ENCODE measurements around the genes GAGE12J, MAGED4 and SPANXN5.

GRCh38 chrX:49072116-49072741, 1.6 kb downstream of the PRAF2 start:
- PRO-cap, 8 experiments = no peak in any of the 8 experiments

DNA sequence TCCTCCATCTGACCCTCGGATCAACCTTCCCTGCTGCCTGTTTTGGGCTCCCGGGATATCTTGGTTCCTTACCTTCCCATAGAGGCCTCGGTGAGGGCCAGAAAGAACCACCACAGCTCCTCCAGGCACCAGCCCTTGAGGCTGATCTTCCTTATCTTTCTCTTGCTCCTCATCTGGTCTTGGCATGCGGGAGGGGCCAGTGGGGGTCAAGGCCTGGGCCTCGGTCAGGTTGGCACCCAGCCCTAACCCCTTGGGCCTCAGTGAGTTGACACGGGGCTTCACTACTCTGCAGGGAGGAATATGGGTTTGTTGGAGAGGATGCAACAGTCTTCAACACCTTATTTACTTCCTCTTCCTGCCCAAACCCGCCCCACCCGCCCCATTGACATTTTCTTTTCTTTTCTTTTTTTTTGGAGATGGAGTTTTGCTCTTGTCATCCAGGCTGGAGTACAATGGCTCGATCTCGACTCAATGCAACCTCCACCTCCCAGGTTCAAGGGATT, 6.0 kb downstream of the GPKOW start:
- PRO-cap, 8 experiments = no peak in any of the 8 experiments

- PRO-cap, 8 experiments = peak in 6 of 8 experiments; most common plus-strand start chrX:49163965 (in 3); most common minus-strand start chrX:49164163 (in 4)
Observed at GRCh38 chrX:49163551-49164522, 1.3 kb downstream of the MAGIX start.

GRCh38 chrX:49272296-49273390, 3.0 kb downstream of the PPP1R3F start:
- PRO-cap, 8 experiments = no peak in any of the 8 experiments

- PRO-cap, 8 experiments = no peak in any of the 8 experiments
Observed at GRCh38 chrX:49321958-49322266, at the start of gene GAGE12J. GAGE12J (plus strand) TSS chrX:49322037.

DNA sequence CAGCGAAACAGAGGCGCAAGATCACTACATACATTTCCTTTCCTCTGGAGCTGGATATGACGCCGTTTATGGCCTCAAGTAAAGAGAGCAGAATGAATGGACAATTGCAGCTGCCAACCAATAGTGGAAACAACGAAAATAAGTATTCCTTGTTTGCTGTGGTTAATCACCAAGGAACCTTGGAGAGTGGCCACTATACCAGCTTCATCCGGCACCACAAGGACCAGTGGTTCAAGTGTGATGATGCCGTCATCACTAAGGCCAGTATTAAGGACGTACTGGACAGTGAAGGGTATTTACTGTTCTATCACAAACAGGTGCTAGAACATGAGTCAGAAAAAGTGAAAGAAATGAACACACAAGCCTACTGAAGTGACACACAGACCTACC, 2.0 kb downstream of the USP27X start:
- PRO-cap, 8 experiments = no peak in any of the 8 experiments

DNA sequence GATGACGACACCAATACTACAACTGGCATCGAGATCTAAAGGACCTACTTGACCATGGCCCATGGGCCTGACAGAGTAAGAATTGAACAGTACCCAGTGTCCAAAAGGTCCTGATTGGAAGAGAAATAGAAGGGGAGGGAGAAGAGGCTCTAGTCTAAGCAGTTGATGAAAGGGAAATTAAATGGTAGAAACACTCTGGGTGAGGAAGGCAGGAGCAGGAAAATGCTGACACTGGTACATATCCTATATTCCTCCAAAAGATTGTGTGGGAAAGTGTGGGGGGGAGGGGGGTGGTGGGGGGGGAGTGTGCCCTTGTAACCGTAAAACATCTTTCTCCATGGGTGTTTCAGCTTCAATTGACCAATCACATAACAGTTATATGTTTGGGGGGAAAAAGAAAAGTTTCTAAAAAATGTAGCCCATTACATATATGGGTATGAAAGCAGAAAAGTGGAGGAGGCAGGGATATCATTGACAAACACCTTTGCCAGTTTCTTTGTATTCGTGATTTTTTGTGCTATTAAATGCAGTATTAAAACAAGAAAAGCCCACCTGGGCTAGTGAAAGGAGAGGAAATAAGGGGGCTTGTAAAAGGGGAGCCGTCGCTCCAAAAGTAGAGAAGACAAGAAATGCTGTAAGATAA, 2.5 kb downstream of the USP27X start:
- PRO-cap, 8 experiments = no peak in any of the 8 experiments

DNA sequence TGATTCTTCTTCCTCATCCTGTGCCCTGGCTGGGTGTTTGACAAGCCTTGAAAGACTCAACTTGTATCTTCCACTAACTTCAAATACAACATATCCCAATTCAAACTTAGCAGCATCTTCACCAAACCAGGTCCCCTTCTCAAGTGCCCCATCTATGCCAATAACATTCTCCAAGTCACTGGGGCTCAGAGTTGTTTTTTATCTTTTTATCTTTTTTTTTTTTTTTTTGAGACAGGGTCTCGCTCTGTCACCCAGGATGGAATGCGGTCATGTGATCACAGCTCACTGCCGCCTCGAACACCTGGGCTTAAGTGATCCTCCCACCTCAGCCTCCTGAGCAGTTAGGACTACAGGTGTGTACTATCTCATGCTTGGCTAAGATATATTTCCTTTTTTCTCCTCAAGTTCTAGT, 153.8 kb upstream of the DGKK start:
- PRO-cap, 8 experiments = no peak in any of the 8 experiments

DNA sequence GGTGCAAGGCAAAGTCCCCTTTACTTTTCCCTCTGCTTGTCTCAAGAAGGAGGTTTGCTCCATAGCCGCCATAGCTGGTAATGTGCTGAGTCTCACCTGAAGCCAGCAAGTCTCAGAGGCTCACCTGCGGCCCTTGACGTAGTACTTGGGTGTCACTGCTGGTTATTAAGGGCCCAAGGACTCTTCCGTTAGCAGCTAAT, 142.6 kb downstream of the BMP15 start:
- PRO-cap, 8 experiments = no peak in any of the 8 experiments

DNA sequence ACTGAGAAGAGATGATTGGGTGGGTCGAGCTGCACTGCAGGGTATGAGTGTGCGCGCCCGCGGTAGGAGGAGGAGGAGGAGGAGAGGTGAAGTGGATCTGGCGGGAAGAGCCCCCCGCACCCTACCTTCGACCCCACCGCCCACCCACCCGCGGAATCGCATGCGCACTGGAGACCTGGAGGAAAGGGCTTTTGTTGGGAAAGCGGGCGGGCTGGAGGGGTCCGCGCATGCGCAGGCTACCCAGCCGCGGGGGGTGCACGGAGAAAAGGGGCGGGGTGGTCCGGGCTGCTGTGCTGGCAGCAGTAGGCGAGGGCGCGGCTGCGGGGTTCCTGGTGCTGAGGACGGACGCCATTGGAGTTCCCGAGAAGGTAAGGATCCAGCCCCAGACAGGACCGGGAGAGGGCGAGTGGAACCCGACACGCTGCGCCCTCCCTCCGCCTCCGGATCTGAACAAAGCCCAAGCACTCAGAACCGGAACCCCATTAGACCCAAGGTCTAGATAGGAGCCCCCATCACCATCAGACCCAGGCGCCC, at the start of gene MAGED4:
Gene MAGED4 (plus strand): TSS at position 291 of the 534 bp plus-strand sequence.
- PRO-cap, 8 experiments = no peak in any of the 8 experiments

DNA sequence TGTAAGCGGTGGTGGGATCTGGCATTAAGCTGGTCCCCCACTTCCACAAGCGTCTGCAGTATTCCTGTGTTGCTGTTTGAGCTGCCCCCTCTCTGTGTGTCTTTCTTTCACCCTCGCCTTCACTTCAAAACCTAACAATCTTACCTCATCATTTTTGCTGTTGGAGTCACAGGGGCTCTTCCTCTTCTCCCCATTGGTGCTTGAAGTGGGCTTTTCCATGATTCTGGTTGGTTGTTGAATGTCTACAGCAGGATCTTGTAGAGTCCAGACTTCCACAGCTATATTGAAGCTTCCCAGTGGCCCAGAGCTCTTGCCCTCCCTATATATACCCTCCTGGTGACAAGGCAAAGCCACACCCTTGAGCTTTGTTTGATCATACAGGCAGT, at the start of gene SPANXN5:
Gene SPANXN5 (minus strand): TSS at position 298 of the 386 bp plus-strand sequence.
- PRO-cap, 8 experiments = no peak in any of the 8 experiments

GRCh38 chrX:53073030-53073855, 8.9 kb upstream of the TSPYL2 start:
- PRO-cap, 8 experiments = no peak in any of the 8 experiments

DNA sequence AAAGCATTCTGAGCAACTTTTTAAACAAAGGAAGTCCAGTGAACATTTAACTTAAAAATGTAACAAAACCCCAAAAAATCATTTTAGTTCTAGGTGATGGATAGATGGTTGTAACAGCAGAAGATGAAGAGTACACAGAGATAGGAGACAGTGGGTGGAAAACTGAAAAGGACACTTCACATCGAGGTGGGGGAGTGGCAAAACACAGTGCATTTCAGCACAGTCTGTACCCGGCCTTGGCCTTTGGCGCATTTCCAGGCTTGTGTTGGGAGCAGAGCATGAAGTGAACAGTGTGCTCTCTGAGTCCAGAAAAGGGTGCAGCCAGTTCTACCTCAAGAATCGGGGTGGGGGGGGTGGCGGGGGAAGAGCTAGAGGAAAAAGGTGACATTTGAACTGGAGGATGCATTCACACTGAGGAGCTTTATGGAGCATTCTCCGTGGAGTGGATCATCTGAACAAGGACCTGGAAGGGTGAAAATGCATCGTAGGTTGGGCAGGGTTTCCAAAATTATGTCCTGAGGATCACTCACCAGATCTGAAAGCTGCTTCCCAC, 4.3 kb downstream of the TSPYL2 start:
- PRO-cap, 8 experiments = no peak in any of the 8 experiments

GRCh38 chrX:53233491-53234042, 8.6 kb upstream of the KDM5C start:
- PRO-cap, 8 experiments = no peak in any of the 8 experiments

DNA sequence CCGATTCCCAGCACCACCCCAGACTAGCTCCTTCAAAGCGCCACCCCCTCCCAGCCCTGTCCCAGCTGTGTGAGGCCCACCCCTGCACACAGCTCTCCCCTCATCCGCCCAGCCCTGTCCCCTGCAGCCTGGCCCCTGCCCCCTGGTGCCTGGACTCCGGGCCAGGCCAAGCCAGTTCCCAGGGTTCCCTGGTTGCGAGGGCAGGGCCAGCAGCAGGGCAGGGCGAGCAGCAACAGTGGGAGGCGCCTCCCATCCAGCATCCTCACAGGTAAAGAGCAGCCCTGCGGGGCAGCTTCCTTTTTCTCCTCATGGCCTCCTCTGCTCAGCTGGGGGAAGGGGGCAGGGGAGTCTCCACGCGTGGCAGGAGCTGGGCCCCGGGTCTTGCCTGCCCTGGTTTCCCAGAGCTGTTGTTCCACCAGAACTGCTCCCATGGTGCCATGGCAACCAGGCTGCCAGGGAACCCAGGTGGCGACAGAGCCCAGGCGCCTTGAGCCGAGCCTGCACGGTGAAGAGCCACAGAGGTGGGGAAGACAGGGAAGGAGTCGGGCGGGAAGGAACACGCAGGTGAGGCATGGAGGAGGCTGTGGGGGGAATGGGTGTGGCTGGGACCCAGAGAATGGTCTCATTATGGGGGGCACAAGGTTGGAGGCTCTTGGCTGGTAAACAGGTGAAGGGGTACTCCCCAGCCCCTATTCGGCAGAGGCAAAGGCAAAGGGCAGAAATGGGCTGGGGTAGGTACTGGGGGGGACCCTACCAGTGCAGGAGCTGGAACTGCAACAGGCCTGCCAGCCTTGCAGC, 31.7 kb upstream of the KDM5C start:
- PRO-cap, 8 experiments = no peak in any of the 8 experiments

GRCh38 chrX:53280647-53280905, 40.6 kb downstream of the IQSEC2 start:
- PRO-cap, 8 experiments = no peak in any of the 8 experiments

- PRO-cap, 8 experiments = peak in 1 of 8 experiments; most common minus-strand start chrX:53376528 (in 1)
Observed at GRCh38 chrX:53376383-53376902, 46.0 kb downstream of the SMC1A start.

- PRO-cap, 8 experiments = no peak in any of the 8 experiments
Observed at GRCh38 chrX:53411601-53412395, 10.7 kb downstream of the SMC1A start.

DNA sequence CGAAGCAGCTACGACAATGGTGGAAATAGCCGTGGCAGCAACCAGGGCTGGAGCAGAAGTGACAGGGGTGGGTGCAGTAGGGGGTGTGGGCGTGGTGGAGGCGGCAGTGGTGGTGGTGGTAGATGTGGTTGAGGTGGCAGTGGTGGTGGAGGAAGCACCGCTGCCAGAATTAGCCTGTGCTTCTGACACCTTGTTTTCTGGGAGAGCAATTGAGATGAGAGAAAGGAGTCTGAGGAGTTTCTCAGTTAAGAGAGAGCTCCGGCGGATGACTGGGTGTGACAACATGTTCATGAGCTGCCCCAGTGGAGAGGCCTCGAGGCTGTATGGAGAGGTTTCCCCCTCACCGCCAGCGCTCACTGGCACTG, 113.5 kb upstream of the HSD17B10 start:
- PRO-cap, 8 experiments = no peak in any of the 8 experiments

GRCh38 chrX:53562633-53563217, 123.8 kb downstream of the HUWE1 start:
- PRO-cap, 8 experiments = peak in 1 of 8 experiments; most common minus-strand start chrX:53562837 (in 1)

Data from peripheral blood mononuclear cell (primary cell).